ENCODE measurements around the gene ANO7.

DNA sequence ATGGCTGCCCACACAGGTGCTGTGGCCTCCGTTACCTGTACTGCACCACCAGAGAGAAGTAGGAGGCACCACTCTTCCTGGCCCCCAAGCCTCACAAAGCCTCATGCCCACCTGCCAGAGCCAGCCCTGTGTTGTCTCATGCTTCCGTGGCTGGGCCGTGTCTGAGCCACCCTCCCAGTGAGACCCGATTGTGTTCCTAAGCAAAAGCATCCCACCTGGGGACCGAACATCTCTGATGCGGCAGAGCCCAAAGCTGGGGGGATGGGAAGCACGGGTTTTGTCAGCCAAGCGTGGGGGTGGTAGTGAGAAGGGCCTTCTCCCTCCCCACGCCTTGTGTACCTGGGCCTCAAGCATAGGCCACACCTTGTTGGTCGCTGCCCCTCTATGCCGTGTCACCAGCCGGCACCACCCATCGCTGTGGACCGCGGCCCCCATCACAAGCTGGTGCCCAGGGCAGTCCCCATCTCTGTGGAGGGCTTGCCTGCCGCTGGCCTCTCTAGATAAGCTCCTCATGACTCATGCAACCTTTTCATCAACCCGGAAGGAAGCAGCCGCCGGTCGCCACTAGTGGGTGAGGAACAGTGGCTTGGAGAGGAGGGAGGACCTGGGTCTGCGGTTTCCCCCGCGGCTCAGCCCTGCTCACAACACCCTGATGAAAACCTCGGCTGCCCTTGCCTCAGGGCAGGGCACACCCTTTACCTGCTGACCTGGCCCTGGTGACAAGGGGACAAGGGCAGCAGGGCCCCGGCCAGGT lies 2.7 kb upstream of the RNPEPL1 start:
- CAGE, long polyA plus RNA: no peak
- RRBS: no CpG with 5 or more reads among the region's 25 CpGs

DNA sequence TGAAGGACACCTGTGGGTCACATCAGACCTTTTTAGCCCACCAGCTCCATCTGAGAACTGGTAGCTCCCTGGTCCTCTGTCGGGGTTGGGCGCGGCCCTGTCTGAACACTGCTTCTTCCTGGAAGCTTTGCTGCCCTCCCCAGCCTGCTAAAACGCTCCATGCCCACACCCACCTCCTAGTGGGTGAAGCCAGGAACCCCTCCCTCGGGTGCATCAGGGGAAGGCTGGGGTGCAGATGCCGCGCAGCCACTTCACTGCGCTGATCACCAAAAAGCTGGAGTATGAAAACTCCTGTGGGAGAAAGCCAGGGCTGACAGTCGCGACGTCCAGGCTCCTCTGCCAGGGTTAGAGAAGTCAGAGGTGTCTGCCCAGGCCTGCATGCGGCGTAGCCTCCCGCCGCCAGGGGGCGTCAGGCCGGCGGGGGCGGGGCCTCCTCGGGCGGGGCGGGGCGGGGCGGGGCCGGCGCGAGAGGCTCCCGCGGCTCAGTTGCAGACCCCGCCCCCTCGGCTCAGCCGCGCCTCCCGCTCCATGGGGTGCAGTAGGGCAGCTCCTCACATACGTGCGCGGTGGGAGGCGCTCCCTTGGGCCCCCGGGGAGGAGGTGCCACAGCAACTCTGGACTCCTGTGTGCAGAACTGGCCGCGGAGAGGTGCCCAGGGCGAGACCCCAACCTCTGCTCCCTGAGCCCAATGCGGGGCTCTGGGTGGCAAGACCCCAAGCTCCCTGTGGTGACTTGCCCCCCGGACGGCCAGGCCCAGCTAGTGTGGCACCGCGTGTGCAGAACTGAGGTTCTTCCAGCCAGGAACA lies 2.0 kb upstream of the RNPEPL1 start:
- CAGE, long polyA plus RNA: no peak
- RRBS: 6% methylated on average over 4 of the region's 47 CpGs

DNA sequence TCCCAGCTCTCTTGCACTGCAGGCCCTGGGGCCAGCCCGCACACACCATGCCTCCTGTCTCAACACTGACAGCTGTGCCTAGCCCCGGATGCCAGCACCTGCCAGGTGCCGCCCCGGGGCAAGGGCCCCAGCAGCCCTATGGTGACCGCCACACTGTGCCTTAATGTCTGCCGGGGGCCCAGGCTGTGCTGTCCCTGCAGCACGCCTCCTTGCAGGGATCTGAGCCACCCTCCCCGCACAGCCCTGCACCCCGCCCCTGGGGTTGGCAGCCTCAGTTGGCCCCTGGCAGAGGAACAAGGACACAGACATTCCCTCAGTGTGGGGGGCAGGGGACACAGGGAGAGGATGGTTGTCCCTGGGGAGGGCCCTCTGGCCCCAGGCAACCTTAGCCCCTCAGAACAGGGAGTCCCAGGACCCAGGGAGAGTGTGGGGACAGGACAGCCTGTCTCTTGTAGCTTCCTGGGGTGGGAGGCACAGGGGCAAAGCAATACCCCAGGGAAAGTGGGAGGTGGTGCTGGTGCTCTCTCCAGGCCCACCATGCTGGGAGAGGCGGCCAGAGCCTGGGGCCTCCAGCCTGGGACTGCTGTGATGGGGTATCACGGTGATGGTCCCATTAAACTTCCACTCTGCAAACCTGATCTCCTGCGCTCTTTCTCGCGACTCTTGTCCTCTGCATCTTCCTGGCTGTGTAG lies 8.3 kb upstream of the CAPN10 start:
- CAGE, long polyA plus RNA: no peak
- RRBS: 86% methylated on average over 3 of the region's 14 CpGs

DNA sequence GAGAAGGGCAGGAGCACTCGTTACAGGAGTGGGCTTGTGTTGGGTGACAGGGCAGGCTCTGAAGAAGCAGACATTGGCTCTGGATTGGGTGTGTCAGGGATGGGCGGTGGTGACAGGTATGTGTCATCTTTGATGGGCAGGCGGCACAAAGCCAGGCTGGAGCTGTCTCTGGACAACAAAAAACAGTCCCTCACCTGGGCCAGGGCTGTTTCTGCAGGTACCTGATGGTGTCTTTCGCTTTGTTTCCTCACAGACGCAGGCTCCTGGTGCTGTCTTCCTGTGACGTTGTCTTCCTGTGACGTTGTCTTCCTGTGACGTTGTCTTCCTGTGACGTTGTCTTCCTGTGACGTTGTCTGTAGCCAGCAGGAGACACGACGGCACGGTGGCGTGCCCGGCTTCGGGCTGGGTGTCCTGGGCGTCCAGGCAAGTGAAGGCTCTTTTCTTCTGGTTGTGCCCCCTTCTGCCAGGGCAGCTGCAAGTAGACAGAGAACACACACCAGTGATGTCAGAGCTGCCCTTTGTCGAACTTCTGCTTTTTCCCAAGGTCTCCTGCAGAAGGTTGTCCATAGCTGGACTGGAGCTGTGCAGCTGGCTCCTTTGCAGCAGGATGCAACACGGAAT lies 20.9 kb downstream of the GPR35 start:
- CAGE, long polyA plus RNA: no peak
- RRBS: no CpG with 5 or more reads among the region's 19 CpGs

DNA sequence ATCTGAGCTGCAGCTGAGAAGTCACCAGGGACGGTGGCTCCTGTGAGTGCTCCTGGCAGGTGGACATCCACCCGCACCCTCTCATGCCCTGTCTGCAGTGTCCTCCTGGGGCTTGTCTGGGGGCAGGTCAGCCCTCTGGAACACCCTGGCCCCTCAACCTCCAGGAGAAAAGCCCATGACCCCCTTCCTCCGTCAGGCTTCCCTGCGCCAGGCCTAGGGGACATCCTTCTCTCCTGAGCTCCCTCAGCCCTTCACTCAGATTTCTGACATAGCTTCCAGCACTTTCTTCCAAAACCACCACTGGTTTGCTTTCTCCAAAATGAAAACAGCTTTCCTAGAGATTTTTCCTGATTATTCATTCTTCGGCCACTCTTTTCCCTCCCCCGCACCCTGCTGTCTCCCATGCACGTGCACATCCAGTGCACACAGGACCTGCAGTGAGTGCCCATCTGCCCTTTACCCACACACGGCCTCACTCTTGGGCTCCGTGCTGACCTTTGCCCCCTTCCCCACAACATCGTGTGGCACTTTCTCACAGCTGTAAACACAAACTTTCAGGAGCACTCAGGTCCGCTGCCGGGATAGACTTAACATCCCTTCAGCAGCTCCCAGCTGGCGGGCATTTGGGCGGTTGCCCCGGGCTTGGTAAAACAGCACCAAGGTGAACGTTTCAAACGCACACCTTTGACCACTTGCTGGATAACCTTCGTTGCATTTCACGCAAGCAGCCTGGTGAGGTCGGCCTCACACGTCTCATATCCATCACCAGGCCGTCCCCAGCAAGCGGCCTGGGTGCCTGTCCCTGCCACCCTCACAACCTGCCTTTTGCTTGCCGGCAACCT lies 25.8 kb downstream of the KIF1A start:
- CAGE, long polyA plus RNA: no peak
- RRBS: 76% methylated on average over 4 of the region's 24 CpGs

GRCh38 chr2:240818346-240819532 lies 1.3 kb downstream of the KIF1A start:
- CAGE, long polyA plus RNA: no peak
- RRBS: 11% methylated on average over 49 of the region's 86 CpGs

DNA sequence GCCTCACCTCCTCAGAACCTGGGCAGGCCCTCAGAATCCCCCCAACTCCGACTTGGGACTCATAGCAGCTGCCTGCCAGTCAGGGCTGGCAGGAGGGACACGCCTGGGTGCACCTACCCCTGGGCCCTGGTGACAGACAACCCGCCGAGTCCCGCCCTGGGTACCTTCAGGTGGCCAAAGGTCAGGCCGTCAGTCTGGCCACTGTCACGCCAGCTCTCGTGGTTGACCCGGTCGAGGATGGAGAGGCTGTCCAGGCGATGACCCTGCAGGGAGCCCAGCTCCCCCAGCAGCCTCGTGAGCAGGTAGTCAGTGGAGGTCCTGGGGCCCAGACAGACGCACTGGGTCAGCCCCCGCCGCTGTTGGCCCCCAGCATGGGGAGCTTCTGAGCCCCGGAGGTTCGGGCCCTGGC lies 6.1 kb downstream of the MAB21L4 start:
- CAGE, long polyA plus RNA: no peak
- RRBS: 64% methylated on average over 2 of the region's 17 CpGs

- CAGE, long polyA plus RNA: no peak
- RRBS: 31% methylated on average over 2 of the region's 20 CpGs
Measured at GRCh38 chr2:240897729-240898701, 2.1 kb upstream of the MAB21L4 start.

DNA sequence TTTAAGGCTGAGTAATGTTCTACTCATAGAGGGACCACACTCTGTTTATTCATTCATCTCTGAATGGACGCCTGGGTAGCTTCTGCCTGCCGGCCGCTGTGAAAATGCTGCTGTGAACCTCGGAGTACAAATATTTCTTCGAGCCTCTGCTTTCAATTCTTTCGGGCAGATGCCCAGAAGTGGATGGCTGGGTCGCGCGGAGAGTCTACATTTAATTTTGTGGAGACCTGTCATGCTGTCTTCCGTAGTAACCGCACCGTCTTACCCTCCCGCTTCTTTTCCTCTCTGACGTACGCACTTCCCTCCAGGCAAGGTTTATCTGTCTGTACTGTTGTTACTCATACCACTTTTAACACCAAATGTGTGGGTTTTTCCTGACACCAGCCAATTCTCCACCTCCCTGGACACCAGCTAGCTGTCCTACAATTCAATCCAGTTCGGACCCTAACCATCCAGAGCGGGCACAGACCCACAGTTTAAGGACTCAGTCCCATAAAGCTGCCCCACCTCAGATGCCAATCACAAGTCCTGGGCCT lies 5.8 kb downstream of the CROCC2 start:
- CAGE, long polyA plus RNA: no peak
- RRBS: no CpG with 5 or more reads among the region's 17 CpGs

GRCh38 chr2:241000528-241001236 lies 2.3 kb downstream of the SNED1 start:
- CAGE, long polyA plus RNA: no peak
- RRBS: no CpG with 5 or more reads among the region's 14 CpGs

- CAGE, long polyA plus RNA: no peak
- RRBS: no CpG with 5 or more reads among the region's 7 CpGs
Measured at GRCh38 chr2:241038620-241038824, 40.1 kb downstream of the SNED1 start.

DNA sequence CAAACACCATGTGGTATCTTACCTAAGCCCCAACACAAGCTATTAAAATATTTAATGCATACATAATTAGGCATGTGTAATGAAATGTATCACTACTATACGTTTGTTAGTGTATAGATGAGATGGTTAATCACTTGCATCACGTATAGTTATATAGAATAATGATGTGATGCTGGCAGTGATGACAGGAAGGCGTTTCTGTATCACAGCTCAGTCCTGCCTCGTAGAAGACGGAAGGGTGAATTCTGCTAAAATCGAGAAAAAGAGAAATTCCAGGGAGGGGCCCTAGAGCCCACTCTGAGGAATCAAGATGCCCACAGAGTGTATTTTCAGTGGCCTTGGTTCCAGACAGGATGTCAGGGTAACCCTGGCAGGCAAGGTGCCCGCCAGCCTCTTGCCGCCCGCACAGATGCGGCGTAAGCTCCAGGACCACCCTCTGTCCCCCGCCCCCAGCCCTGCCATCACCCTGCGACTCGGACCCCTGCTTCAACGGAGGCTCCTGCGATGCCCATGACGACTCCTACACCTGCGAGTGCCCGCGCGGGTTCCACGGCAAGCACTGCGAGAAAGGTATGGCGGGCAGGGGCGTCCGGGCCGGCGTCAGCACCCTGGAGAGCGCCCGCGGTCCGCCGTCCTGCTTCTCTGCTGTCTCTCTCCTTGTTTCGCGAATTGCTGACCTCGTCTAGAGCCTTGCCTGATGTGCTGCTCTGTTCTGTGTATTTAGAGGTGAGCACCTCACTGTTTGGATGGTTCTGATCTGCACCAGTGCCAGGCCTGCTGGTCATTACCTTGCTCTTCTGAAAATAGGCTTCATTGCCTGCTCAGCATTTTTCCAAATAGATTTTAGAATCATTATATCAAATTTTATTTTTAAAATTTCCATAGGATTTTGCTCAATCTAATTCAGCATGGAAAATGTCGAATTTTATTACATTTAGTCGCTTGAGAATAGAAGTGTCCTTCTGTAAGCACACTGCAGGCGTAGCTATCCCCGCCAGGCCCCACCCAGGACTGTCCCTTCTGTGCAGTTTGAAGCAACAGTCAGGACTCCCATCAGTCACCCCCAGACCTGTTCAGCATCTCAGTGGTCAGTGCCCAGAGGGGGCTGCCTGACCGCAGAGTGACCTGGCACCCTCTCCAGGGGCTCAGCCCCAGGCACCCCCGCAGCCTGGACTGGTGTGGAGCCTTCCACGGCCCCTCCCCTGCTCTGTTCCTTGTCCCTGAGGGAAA lies 51.4 kb downstream of the SNED1 start:
- CAGE, long polyA plus RNA: no peak
- RRBS: no CpG with 5 or more reads among the region's 43 CpGs

DNA sequence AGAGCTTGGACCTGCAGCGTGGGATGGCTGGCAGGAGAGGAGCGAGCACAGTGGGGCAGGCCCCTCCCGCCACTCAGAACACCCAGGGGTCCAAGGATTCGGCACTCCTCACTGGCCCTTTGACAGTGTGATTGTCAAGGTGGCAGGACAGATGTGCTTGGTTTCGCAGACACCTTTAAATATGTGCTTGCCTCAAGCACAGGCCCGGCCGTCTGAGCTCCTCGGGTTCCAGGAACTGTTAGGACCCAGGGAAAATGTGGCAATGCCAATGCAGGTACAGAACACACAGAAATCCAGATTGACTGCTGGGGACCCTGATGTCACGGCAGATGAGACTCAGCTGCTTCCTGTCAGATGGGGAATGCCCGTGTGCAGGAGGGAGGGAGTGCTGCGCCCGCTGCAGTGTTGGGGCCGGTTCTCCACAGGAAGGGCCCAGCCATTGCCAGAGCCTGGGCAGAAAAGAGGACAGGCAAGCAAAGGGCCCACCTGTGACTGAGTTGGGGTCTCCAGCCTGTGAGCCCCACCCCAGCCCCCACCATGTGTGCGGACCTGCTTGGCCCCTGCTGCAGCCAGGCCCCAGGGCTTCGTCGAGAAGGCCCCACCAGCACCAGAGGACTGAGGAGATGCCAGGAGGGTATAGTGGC lies 50.9 kb downstream of the MTERF4 start:
- CAGE, long polyA plus RNA: no peak
- RRBS: no CpG with 5 or more reads among the region's 16 CpGs

DNA sequence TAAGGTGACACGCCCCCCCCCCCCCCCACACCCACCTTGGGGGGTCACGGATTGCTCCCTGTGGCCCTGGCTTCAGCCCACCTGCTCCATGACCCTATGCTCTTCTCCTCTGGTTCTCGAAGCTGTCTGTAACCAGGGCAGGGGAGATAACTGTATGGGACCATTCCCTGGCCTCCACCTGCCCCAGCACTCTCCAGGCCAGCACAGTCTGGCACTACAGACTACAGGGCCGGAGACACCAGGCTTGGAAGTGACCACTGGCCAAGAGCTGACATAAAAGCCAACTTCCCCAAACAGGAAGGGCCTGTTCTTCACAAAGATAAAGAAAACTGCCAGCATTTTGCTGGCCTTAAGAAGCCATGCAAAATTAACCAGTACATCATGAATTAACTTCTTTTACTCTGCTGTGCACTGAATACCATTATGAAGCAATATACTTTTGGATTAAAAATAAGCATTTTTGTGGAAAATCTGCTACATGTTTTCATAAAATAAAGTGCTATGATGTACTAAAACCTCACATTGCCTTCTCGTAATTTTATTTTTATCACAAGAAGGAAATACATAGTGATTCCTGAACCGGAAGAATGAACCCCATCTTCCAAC lies 6.9 kb downstream of the MTERF4 start:
- CAGE, long polyA plus RNA: no peak
- RRBS: no CpG with 5 or more reads among the region's 6 CpGs

DNA sequence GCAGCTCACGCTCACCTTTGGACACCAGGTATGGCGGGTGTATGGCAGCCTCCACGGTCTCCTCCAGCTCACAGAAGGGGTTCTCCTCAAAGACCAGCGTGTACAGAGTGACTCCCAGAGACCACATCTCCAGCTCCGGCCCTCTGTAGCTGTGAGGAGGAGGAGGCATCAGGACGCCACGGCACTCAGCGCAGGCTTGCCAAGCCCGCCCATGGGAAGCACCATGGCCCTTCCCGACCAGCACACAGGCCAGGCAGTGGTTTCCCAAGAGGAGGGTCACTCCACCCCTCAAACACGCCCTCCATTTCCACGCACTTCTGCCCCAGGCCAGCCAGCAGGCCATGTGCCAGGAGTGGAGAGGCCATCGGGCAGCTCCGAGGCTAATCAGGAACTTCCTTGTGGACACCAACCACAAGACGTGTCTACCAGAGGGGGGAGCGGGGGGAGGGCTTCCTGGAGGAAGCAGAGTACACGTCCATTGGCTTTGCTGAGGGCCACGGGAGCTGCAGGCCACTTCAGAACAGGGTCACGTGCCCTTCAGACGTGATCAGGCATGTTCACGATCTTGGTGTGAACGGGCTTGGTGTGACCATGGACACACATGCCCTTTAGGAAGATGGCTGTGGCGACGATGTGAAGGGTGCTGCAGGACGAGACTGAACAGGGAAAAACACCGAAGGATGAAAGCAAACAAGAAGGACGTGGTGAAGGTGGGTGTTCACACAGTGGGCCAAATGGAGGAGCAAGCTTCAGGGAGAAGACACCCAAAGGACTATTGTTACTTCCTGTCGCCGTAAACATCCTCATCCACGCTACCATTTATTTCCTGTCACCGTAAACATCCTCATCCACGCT lies 6.3 kb upstream of the MTERF4 start:
- CAGE, long polyA plus RNA: no peak
- RRBS: no CpG with 5 or more reads among the region's 32 CpGs

- CAGE, long polyA plus RNA: no peak
- RRBS: no CpG with 5 or more reads among the region's 16 CpGs
Measured at GRCh38 chr2:241110333-241111144, 8.5 kb upstream of the MTERF4 start.

GRCh38 chr2:241112023-241113343 lies 10.4 kb upstream of the MTERF4 start:
- CAGE, long polyA plus RNA: no peak
- RRBS: no CpG with 5 or more reads among the region's 33 CpGs

- CAGE, long polyA plus RNA: no peak
- RRBS: no CpG with 5 or more reads among the region's 13 CpGs
Measured at GRCh38 chr2:241135704-241136270, 13.5 kb downstream of the PASK start.

DNA sequence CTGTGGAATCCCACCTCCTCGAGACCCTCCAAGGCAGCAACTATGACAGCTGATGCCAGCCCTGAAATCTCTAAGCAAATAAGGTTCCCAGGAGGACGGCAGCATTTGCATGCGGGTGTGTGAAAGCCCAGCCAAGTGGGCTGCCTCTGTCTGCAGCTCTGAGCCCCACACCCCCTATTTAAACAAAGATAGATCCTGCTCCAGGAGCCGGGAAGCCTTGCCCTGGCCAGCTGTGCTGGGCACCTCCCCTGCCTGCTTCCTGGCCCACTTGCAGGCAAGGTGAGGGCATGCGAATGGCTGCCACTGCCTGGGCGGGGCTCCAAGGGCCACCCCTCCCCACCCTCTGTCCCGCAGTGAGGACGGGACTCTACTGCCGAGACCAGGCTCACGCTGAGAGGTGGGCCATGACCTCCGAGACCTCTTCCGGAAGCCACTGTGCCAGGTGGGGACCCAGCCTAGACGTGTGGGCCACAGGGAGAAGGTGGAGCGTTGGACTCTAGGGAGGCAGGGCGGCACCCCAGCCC lies at the start of gene ANO7:
TSS of gene ANO7 (plus strand) at position 353 of the 524 bp plus-strand sequence.
- CAGE, long polyA plus RNA: no peak
- RRBS: 82% methylated on average over 2 of the region's 15 CpGs

DNA sequence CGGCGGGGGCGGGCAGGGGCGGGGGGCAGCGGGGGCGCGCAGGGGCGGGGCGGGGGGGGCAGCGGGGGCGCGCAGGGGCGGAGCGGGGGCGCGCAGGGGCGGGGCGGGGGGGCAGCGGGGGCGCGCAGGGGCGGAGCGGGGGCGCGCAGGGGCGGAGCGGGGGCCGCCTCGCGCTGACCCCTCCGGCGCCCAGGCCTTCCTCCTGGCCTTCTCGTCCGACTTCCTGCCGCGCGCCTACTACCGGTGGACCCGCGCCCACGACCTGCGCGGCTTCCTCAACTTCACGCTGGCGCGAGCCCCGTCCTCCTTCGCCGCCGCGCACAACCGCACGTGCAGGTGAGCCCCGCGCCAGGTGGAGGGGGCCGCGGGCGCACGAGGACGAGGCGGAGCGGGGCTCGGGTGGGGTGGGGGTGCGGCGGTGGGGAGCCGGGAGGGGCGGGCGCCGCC lies 29.6 kb downstream of the ANO7 start:
- CAGE, long polyA plus RNA: no peak
- RRBS: 2% methylated on average over 8 of the region's 69 CpGs